Bronchus fibroblast of lung (primary cell): ENCODE results near the genes GIPR, SNRPD2, FOXA3 and PTGIR.

DNA sequence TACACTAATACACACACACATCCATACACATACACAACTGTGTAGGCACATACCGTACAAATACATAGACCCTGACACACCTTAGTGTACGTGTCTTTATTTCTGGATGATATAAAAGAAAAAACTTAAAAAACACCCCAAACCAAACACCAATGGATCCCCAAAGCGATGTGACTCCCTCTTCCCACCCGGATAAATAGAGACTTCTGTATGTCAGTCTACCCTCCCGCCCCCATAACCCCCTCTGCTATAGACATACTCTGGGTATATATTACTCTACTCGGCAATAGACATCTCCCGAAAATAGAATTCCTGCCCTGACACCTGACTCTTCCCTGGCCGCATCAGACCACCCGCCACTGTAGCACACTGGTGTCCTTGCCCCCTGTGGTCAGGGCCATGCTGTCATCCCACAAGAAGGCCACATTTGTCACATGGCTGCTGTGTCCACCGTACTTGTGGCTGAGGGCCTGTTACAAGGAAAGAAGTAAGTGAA lies 7.4 kb upstream of the GPR4 start:
- RAMPAGE, long total RNA, result no peak

GRCh38 chr19:45645906-45646461 lies 6.8 kb upstream of the EML2 start:
- RAMPAGE, long total RNA, result no peak

DNA sequence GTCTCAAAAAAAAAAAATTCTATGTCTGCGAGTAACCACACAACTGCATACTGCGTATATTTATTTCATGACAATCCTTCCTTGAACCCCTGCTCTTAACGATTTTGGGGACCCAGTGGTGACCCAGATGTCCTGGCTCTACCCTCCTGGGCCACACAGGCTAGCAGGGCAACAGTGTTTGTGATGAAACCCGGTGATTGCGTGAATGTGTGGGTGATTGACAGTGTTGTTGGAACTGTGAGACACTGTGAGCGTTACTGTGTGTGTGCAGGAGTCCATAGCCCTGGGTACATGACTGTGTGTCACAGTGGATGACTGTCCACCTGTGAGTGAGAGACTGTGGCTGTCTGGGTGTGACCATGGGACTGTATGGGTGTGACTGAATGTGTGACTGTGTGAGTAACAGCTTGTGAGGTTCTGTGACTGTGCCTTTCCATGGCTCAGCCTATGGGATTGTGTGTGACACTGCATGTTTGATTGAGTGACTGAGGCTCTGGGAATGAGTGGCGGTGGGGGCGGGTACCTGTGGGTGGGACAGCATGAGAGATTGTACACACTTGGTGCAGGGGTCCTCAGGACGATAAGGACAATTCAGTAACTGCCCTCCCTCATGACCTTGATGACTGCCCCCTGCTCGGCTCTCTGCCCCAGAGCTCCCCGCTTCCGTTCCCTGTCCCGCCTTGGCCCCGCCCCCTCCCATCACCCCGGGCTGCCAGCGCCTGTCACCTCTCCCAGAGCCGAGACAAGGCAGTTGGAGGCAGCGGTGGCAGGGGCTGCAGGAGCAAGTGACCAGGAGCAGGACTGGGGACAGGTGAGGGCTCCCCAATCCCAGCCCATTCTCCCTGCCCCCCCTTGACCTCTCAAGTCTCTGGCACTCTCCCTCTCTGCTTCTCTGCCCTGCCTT lies at the start of gene GIPR:
Gene GIPR, plus strand, starts transcription at position 734 of the 904 bp plus-strand sequence.
- RAMPAGE, long total RNA, result no peak

DNA sequence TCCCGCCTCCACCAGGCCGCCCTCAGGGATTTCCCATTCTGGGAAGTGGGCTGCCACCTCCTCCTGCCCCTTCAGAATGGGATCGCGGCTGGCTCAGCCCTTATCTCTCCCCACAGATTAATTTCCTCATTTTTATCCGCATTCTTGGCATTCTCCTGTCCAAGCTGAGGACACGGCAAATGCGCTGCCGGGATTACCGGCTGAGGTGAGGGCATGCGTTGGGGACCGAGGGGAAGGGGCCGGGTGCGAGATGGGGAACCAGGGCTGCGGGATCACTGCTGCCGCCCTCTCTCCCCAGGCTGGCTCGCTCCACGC lies 9.7 kb downstream of the GIPR start:
- RAMPAGE, long total RNA, result no peak

DNA sequence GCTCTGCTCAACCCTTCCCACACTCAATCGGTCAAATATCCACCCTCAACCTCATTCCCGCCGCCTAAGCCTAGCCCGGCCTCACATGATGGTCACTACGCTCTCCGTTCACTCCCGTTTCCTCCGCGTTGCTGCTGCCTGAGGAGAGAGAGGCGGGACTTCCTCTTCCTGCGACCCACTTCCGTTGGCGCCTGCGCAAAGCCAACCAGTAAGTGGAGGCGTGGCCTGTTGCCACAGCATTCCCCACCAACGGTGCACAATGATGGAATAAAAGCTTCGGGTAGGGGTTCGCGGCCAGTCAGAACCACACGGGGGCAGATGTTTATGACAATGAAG lies at the start of gene SNRPD2:
Gene SNRPD2, minus strand, starts transcription at position 152 of the 336 bp plus-strand sequence.
- RAMPAGE, long total RNA, result start-site peak on the minus strand centred at position 129 of the sequence, 47 bp wide, 964 and 1,158 reads in 2 replicates

DNA sequence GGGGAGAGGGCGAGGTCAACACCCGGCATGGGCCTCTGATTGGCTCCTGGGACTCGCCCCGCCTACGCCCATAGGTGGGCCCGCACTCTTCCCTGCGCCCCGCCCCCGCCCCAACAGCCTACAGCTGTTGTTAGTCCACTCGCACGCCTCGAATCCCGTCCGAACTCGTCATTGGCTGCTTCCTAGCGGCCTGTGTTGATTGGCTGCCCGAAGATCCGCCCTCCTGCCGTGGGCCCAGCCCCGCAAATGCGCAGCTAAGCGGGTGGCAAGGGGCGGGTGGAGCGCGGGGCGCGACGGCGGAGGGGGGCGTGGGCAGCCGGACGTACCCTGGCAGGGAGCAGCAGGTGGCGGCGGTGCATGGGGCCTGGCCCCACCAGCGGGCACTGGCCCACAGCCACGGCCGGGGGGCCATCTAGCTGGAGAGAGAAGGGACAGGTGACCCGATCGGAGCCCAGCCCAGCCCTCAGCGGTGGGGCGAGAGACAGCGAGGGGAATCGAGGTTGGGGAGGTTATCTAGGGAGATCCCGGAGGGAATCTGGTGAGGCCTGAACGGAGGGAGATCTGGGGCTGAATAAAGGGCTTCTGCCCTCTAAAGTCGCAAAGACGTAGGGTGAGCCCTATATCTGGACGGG lies 1.7 kb upstream of the SIX5 start:
- RAMPAGE, long total RNA, result no peak

- RAMPAGE, long total RNA, result no peak
These were observed 14.9 kb upstream of the RSPH6A start for GRCh38 chr19:45829802-45830671.

DNA sequence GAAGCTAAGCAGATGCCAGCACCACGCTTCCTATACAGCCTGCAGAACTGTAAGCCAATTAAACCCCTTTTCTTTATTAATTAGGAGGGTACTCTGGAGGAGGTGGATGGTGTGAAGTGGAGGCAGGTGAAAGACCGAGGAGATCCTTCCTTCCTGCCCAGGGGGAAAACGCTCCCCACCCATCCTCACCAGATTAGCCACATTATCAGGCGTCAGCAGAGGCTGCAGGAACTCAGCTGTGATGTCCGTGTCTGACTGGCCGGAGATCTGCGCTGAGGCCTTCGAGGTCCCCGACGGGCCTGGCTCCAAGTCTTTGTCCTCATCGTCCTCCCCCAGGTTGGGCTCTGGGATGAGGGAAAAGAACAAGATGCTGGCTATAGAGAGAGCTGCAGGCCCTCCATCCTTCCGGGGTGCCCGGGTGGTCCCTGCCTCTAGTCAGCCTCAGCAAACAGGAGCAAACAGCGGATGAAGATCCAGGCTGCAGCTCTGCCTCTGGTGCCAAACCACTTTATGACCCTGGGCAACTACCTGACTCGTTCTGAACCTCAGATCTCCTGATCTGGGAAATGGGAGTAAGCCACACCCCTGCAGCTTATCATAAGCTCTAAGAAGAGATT lies 23.3 kb upstream of the RSPH6A start:
- RAMPAGE, long total RNA, result no peak

DNA sequence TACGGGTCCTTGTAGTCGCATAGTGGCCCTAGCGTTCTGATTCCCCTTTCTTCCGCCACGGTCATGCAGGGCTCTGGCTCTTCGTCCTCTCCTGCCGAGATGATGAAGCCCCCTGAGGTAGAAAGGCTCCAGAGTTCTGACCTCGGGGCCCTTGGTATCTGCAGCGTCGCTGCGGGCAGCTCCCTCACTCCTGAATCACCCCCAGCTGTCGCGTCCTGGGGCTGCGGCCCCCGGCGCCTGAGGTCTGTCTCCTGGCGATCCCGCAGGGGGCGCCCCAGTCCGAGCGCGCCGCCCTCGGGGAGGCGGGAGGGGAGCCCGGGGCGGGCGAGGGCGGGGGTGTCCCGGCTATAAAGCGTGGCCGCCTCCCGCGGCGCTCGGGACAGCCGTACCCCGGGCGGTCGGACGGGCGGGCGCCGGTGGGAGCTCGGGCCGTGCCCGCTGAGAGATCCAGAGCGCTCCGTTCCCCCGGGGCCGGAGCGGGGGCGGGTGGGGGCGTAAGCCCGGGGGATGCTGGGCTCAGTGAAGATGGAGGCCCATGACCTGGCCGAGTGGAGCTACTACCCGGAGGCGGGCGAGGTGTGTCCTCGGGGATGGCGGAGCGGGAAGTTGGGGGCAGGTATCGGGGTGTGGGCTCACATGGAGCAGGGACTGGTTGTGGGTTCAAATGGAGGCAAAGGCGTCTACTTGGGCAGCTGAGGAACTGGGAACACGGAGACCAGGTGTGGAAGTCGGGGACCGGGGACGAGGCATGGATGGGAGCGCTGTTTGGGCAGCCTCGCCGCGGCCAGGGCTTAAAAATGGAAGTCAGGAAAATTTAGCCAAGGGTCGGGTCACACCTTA lies at the start of gene FOXA3:
Gene FOXA3, plus strand, starts transcription at position 377 of the 840 bp plus-strand sequence.
- RAMPAGE, long total RNA, result no peak

- RAMPAGE, long total RNA, result no peak
These were observed 9.5 kb downstream of the IRF2BP1 start for GRCh38 chr19:45876077-45877226.

- RAMPAGE, long total RNA, result no peak
These were observed 7.7 kb downstream of the PGLYRP1 start for GRCh38 chr19:46014929-46015831.

DNA sequence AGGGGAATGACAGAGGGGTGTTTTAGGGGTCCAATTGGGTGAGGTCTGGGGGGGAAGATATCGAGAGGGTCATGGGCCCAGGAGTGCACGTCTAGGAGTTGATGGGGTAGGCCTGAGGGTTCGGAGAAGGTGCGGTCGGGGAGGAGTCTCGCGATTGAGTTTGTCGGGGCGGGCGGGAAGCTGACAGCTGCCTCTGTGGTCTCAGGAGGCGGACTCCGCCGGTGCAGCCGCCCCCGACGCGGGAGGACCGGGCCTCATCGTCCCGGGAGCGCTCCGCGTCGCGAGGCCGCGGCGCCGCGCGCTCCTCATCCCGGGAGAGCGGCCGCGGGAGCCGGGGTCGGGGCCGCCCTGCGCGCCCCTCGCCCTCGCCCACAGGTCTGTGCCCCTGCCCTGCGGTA lies 7.0 kb downstream of the PGLYRP1 start:
- RAMPAGE, long total RNA, result no peak

DNA sequence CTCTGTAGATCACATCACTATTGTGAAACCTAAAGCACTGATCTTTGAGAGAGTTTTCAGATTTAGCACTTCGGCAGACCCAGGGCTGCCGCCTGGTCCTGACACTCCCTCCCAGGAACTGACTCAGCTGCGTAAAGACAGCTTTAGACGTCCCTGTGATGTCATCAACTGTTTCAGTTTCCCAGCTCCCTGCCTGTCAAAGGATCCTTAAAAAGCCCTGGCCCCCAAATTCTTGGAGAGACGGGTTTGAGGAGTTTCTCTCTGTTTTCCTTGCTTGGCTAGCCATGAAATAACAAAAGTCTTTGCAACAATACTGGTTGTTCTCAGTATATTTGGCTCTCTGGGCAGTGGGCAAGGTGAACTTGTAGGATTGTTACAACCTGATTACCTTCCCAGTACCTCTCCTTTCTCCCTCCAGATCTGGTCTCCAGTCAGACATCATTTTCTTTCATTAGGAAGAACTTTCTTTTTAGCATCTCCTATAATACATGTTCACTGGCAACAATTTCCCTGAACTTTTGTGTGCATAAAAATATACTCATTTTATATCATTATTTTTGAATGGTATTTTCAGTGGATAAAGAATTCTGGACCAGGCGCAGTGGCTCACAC lies 33.6 kb downstream of the IGFL2 start:
- RAMPAGE, long total RNA, result no peak

DNA sequence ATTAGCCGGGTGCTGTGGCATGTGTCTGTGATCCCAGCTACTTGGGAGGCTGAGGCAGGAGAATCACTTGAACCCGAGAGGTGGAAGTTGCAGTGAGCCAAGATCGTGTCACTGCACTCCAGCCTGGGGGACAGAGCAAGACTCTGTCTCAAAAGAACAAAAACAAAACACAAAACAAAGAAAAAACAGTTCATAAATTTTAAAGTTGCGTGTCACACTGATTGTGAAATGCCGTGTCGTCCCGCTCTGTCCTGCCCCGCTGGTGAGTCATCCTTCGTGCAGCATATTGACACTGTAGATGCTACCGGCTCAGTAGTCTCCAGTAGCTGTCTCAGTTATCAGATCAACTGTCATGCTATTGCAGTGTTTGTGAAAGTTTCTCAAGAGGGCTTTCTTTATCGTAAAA lies 36.5 kb upstream of the IGFL1 start:
- RAMPAGE, long total RNA, result no peak

- RAMPAGE, long total RNA, result no peak
These were observed 18.5 kb upstream of the IGFL1 start for GRCh38 chr19:46210955-46211518.

DNA sequence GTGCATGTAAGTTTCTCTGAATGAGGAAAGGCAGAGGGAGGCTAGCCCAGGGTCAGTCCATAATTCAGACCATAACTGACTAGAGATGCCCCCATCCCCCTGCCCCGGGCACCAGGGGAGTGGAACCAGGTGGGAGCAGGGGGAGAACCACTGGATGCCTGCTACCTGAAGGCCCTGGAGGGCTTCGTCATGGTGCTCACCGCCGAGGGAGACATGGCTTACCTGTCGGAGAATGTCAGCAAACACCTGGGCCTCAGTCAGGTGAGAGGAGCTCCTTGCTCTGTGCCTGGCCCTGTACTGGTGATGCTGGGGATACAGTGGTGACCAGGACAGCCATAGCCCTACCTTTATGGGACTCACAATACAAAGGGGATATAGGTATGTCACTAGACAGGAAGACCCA lies 8.3 kb downstream of the HIF3A start:
- RAMPAGE, long total RNA, result no peak

DNA sequence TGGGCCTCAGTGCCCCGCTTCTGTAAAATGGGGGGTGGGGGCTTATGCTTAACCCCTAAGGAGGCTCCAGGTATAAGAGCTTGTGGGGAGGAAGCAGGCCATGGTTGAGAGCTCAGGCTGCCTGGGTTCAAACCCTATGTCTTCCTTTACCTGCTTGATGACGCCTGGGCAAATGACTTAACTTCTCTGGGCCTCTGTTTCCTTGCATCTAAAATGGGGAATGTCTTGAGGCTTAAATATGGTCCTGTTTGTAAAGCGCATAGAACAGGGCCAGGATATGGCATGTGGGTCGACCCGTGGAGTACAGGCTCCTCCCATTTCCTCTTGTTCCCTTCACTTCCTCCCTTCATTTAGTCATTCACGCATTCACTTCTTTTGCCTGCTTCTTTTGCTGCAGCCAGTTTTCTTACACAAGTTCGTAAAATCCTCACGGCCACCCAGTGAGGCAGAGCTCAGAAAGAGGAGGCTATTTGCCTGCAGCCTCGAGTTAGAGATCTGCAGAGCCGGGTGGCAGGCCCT lies 4.2 kb downstream of the PPP5C start:
- RAMPAGE, long total RNA, result no peak

DNA sequence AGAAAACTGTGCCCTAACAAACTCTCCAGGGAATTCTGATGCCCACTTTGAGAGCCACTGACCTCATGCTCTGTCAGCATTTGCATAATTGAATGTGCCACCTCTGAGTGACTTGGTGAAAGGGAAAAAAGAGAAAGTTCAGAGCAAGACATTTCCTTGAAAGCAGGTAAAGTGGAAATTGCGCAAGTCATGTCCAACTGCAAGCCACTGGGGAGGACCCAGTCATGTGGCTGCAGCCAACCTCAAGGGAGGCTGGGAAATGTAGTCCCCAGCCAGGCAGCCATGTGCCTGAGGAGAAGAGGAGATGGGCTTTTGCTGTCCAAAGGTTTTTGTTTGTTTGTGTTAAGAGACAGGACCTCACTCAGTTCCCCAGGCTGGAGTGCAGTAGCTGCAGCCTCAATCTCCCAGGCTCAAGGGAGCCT lies 50.8 kb upstream of the PNMA8B start:
- RAMPAGE, long total RNA, result no peak

DNA sequence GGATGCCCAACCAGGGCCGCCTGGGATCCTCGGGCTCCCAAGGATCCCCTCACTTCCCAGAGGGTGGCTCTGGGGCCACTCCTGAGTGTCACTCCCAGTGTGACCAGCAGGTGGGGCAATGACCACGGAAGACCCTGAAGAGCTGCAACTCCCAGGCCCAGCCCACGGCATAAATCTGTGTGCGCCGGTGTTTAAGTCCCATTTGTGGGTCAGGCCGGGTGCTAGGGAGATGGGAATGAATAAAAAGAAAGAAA lies 10.8 kb downstream of the PTGIR start:
- RAMPAGE, long total RNA, result no peak

GRCh38 chr19:46624845-46625918 lies at the start of gene PTGIR:
Gene PTGIR, minus strand, starts transcription at chr19:46625089.
- RAMPAGE, long total RNA, result start-site peak on the minus strand at chr19:46625068-46625092, 45 and 29 reads in 2 replicates